Left colon (tissue), 1 donor: ENCODE results near the genes LIN7B, C19orf73 and CD37.

GRCh38 chr19:48873650-48874206, 1.5 kb downstream of the PPP1R15A start:
- PRO-cap: bidirectional peak, plus-strand start at chr19:48873708, minus-strand start at chr19:48873673

DNA sequence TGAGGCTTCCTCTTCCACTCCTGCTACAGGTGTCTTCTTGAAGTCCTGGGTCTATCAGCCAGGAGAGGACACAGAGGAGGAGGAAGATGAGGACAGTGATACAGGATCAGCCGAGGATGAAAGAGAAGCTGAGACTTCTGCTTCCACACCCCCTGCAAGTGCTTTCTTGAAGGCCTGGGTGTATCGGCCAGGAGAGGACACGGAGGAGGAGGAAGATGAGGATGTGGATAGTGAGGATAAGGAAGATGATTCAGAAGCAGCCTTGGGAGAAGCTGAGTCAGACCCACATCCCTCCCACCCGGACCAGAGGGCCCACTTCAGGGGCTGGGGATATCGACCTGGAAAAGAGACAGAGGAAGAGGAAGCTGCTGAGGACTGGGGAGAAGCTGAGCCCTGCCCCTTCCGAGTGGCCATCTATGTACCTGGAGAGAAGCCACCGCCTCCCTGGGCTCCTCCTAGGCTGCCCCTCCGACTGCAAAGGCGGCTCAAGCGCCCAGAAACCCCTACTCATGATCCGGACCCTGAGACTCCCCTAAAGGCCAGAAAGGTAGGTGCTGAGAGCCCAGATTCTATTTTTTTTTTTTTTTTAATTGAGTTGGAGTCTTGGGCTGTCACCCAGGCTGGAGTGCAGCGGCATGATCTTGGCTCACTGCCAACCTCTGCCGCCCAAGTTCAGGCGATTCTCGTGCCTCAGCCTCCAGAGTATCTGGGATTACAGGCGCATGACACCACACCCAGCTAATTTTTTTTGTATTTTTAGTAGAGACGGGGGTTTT, 2.3 kb downstream of the PPP1R15A start:
- PRO-cap: unidirectional peak, plus-strand start at position 345 of the sequence

DNA sequence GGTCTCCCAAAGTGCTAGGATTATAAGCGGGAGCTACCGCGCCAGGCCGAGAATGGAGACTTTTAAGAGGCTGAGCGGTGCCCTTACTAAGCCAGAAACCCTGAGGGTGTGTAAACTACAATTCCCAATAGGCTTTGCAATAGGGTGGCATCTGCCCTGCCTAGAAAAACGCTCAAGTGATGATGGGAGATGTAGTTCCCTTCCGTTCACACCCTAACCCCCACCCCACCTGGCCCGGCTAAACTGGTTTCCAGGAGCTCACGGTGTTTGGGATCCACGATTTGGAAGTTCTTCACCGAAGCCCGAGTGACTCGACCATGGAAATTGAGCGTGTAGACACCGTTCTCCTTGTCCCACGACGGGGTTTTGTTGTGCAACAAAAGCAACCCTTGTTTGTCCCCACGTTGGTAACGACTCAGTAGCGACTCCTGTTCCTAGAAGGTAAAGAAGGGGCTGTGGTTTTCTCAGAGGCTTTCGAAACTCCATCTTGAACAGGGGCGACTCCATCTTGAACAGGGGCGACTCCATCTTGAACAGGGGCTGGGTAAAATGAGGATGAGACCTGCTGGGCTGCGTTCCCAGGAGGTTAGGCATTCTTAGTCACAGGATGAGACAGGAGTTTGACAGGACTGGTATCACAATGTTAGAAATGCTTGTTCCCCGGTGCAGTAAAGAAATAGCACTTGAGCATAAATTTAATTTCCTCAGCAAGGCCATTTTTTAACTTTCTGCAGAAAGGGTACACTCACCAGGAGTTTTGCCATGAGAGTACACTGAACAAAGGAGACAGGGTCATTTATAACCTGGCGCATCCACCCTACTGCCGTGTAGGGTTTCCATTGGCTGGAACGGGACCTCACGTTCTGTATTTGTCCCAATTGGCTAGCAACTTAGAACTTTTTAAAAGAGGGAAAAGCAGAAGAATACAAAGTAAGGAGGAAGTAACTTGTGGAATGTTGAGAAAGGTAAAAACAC, 9.8 kb downstream of the PPP1R15A start:
- PRO-cap: no peak

DNA sequence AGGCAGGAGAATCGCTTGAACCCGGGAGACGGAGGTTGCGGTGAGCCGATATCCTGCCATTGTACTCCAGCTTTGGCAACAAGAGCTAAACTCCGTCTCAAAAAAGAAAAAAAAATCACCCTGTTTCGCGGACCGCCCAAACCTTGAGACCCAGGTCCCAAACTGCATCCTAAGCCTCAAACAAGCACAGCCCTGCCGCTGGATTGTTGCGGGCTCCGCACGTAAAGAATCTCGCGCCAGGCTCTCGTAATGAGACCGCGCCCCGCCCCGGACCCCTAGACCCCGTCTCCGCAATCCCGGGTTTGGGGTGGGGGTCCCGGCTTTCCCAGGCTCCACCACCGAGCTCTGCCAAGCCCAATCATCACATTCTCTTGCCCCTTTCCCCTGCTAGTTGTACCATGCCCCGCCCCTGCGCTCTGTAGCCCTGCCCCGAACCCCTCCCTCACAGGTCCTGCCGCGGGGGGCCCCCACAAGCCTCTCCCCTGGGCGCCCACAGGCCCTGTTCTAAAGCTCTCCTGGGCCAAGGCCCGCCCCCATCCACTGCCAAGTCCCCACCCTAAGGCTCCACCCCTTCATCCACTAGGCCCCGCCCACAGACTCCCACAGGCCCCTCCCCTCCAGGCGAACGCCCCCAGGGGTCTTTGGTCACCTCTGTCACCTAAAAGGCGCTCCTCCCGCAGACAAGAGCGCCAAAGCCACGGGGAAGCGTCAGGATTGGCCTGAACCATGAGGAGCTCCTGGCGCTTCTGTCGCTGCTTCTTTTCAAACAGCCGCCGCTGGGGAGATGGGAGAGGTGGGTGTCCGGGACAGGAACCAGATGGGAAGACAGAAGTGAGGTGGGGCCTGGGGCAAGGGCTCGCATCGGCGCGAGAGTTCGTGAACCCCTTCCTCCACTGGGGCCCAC, 2.5 kb downstream of the TULP2 start:
- PRO-cap: bidirectional peak, plus-strand start at position 689 of the sequence, minus-strand start at position 542 of the sequence

- PRO-cap: unidirectional peak, plus-strand start at chr19:48926864
Observed at GRCh38 chr19:48926715-48927406, 6.6 kb upstream of the DHDH start.

DNA sequence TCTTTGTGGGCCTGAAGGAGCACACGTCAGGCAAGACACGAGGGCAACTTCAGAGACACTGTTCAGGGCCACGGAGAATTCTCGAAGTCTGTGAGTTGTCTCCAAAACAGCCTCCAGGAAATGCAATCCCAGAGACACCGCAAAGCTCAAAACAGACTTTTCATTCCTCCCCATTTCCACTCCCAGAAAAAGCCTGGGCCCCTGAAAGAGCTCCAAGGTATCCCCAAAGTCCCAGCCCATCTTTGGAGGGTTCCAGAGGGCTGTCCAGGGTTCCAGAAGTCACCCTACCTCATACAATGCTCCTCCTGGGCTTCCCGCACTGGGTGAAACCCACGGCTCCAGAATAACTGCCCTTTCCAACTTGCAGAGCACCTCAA, 846 bp upstream of the FTL start:
- PRO-cap: bidirectional peak, plus-strand start at position 52 of the sequence, minus-strand start outside the sequence

DNA sequence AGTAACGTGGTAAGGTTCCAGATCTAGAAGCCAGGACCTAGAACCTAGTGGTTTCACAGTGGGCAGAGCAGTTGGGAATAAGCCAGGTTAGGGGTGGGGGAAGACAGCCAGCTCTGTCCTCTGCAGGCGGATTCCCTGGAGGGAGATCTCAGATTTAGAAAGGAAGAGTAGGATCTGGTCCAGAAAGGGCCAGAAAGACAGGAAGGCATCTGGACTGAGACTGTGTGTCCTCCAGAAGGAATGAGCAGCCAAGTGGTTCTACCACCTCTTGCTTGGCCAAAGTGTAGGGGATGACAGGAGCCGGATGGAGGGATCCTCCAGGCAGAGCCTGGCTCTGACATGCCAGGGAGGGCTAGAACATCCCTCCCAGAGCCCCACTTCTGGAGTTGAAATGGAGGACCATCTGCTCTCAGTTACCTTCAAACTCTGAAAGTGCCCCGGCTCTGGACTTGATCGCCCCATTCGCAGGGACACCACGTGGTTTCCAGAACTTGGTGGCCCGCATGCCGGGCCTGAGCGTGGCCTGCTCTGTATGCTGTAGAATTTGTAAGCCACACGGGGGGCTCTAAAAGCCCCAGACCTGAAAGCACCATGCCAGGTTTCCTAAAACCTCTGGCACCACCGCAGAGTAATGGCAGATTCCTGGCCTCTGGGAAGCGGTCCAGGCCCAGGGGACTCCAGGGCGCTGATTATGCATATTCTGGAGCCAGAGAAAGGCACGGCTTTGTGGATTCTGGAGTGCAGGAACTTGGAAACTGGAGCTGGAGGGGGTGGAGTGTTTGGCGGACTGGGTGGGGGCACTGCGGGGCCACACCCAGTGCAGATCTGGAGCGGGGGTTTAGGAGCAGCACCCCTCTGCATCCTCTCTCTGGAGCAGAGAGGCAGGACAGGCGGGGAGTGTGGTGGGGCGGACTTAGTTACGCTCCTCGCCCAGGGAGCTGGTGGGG, 3.5 kb downstream of the FTL start:
- PRO-cap: no peak

- PRO-cap: bidirectional peak, plus-strand start at chr19:49114405, minus-strand start at chr19:49114269; unidirectional peak, minus-strand start at chr19:49115032
Observed at GRCh38 chr19:49114039-49115533, at the start of gene LIN7B. TSS of gene LIN7B (plus strand) at chr19:49114370.

- PRO-cap: bidirectional peak, plus-strand start at chr19:49119074, minus-strand start at chr19:49118727
Observed at GRCh38 chr19:49118330-49119215, at the start of gene C19orf73. TSS of gene C19orf73 (minus strand) at chr19:49119143.

DNA sequence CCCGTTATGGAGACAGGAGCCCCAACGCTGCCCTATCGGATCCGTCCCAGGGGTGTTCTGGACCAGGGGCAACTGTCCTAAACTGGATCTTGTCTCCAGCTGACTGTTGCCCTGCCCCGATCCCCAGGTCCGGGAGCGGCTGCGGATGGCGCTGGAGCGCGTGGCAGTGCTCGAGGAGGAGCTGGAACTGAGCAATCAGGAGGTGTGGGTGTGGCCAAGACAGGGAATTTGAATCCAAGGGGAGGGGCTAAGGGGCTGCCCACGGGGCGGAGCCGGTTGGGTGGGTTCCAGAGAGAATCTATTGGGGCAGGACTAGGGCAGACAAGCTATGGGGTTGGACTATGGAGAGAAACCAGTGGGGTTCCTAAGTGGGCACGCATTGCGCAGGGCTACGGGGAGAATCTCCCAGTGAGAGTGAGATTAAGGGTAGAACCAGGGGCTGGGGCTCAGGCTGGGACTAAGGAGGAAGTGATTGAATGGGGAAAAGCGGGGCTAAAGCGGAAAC, 10.0 kb downstream of the PPFIA3 start:
- PRO-cap: no peak

- PRO-cap: no peak
Observed at GRCh38 chr19:49334857-49336338, at the start of gene CD37. TSS of gene CD37 (plus strand) at chr19:49335406.

GRCh38 chr19:49337537-49338230, 2.5 kb downstream of the CD37 start:
- PRO-cap: no peak

DNA sequence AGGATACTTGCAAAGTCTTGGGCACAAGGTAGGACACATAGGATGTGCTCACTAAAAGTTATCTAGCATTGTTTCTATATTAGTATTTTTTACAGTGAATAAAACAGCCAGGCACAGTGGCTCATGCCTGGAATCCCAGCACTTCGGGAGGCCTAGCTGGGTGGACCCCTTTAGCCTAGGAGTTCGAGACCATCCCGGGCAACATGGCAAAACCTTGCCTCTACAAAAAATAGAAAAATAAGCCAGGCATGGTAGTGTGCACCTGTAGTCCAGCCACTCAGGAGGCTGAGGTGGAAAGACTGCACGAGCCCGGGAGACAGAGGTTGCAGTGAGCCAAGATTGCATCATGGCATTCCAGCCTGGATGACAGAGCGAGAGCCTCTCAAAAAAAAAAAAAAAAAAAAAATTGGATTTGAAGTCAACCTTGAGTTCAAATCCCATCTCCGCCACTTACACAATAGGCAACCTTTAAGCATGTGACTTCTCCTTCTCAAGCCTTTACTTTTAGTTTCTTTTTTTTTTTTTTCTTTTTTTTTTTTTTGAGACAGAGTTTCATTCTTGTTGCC, 11.9 kb downstream of the KASH5 start:
- PRO-cap: no peak

- PRO-cap: unidirectional peak, minus-strand start at chr19:49443817
Observed at GRCh38 chr19:49443368-49444170, 2.2 kb upstream of the SLC17A7 start.

- PRO-cap: unidirectional peak, plus-strand start at chr19:49492743
Observed at GRCh38 chr19:49492401-49493150, 3.7 kb upstream of the RPS11 start.

- PRO-cap: no peak
Observed at GRCh38 chr19:49496595-49496930, 329 bp downstream of the RPS11 start.

DNA sequence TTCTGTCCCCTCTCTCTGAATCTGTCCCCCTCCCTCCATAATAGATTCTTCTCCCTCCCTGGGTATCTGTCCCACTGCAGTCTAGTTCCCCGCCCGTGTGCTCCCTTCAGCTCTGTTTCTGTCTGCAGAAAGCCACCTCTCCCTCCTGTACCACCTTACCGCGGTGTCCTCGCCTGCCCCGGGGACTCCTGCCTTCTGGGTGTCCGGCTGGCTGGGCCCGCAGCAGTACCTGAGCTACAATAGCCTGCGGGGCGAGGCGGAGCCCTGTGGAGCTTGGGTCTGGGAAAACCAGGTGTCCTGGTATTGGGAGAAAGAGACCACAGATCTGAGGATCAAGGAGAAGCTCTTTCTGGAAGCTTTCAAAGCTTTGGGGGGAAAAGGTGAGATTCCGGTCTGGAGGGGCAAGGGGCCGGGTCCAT, 1.3 kb downstream of the FCGRT start:
- PRO-cap: no peak

DNA sequence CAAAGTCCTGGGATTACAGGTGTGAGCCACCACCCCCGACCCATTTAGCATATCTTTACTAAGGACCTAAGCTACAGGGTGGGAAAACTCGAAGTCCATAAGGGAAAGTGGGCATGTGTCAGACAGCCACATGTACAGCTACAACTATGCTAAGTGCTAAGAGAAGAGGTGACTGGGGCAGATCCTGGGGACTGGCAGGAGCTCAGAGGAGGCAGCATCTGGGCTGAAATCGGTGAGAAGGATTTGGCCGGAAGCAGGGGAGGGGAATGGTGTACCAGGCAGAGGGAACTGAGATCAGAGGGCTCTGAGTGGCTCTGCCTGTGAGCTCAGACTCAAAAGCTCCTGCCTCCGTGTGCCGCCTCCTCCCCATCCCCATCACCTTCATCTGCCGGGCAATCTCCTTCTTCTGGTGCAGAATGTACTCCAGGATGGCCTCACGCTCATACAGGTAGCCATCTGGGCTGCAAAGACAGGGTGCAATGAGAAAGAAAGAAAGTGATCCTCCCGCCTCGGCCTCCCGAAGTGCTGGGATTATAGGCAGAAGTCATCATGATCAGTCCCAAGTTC, 21.8 kb downstream of the NOSIP start:
- PRO-cap: no peak

- PRO-cap: unidirectional peak, minus-strand start at chr19:49592505
Observed at GRCh38 chr19:49592295-49592680, 1.3 kb downstream of the PRR12 start.

DNA sequence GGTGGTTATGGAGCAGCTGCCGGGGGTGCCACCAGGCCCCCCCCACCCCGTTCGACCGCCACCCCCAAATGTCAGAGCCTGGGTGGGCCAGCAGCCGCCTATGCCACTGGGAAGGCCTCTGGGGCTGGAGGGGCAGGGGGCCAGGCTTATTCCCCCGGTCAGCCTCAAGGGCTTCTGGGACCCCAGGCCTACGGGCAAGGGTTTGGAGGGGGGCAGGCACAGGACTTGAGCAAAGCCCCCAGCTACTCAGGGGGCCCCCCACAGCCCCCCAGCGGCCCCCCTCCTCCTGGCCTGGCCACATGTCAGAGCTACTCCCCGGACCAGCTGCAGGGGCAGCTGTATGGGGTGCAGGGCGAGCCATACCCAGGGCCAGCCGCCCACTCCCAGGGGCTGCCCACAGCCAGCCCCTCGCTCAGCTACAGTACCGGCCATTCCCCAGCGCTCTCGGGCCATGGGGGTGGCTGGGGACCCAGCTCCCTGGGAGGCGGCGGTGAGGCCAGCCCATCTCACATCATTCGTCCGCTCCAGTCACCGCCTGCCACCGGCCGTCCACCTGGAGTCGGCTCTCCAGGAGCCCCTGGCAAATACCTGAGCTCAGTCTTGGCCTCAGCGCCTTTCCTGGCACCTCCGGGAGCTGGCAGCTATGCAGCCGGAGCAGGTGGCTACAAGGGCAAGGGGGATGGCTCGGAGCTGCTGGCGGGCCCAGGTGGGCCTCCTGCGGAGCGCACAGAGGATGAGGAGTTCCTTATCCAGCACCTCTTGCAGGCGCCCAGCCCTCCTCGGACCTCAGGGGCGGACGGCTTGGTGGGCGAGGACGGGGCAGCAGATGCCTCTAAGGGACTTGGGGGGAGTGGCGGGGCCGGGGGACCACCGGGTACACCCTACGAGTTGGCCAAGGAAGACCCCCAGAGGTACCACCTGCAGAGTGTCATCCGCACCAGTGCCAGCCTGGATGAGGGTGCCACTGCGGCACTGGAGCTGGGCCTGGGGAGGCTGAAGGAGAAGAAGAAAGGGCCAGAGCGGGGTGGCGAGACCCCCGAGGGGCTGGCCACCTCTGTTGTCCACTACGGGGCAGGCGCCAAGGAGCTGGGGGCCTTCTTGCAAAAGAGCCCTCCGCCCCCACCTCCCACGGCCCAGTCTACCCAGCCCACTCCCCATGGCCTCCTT, 4.9 kb downstream of the PRR12 start:
- PRO-cap: no peak